ENCODE results near the genes NABP1 and TMEFF2.

DNA sequence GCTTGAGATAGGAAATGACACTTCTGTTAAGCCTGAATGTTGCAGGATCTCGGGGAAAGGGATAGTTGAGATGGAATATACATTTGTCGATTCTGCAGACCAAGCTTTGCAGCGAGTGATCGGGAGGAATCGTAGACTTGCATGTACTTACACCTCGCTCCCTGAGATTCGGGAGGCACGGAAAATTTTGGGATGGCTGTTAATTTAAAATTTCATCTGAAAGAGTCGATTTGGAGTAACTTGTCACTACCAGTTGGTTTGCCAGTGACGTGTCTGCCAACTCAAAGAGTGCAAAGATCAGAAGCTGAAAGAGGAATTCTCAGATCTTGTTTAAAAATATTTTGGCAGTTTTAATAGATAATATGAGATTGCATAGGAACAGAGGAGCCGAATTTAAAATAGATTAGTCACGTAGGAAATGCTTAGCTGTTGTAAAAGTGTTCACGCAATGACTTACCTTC is 1.2 kb downstream of the NAB1 start:
- PRO-cap, result no peak

GRCh38 chr2:190935586-190936152 is 55.0 kb downstream of the GLS start:
- PRO-cap, result no peak

DNA sequence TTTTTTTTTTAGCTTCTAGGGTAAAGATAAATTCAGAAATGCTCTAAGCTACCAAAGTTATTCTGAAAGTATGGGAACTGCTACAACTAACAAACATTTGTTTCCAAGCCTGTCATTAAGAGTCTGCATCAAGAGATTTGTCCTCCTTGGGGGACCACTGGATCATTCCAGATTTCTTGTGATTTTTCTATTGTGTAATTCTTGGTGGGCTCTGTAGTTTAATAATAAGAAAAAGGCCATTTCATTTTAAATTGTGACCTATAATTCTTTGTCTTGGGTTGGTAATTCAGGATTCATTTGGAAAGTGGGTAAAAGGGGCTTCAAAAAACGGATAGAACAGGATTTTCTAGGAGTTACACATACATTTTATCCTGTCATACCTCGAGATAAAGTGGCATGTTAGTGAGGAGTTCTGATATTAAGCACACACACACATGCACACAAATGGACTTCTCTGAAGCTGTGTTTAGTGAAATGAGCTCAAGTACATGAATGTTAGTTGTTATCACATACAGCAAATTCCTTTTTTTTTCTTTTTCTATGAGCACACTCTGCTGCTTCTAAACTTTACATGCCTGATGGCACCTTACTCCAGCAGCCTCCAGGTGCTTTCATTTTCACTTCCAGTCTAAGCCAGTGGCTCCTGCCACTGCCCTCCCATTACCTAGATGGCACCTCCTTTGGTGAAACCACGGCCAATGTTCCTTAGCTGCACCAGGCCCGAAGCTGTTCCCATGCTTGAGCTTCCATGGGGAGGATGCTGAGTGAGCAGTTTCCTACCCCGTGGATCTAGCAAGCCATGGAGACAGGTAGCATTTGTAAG is 49.9 kb downstream of the STAT1 start:
- PRO-cap, result no peak

DNA sequence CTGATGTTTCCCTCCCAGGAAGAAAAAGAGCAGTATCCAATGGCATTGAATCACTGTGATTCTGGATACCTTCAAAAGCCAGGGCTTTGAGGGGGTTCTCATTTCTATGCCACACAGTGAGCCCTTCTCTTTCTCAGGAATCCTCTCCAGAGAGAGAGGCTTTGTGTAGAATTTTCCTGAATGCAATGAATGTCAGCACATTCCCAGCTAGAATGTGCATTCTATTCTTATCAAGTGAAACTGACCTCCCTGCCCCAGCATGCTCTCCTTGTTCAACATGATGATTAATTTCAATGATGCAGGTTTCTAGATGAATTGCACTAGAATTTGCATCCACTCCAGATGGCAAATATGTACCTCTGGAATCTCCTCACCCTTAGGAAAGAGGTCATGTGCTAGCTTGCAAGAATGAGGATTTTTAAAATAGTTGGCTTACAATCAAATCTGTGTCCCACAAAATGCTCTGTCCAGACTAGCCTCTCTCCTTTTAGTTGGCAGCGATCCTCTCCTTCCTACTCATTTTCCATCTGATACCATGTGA is 20.8 kb upstream of the STAT4 start:
- PRO-cap, result no peak

- PRO-cap, result no peak
These were observed 19.5 kb downstream of the MYO1B start for GRCh38 chr2:191264745-191265145.

GRCh38 chr2:191265146-191265714 is 20.0 kb downstream of the MYO1B start:
- PRO-cap, result no peak

GRCh38 chr2:191265715-191266499 is 20.7 kb downstream of the MYO1B start:
- PRO-cap, result no peak

GRCh38 chr2:191303182-191303682 is 58.0 kb downstream of the MYO1B start:
- PRO-cap, result no peak

DNA sequence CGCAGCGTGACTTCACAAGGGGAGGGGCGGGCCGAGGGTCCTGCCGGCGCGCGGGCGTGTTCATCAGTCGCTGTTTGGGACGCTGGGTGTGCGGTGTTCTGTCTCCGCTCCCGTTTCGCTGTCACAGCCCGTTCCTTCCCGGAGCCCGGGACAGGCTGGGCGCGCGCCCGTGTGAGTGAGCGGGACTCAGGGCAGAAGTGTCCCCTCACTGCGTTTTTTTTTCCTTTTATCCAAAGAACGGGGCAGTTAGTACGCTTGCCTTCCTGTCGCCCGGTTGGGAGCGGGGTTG is at the start of gene NABP1:
Gene NABP1 (plus strand): TSS at position 66 of the 289 bp plus-strand sequence.
- PRO-cap, result bidirectional peak, plus-strand start at position 65 of the sequence, minus-strand start outside the sequence

DNA sequence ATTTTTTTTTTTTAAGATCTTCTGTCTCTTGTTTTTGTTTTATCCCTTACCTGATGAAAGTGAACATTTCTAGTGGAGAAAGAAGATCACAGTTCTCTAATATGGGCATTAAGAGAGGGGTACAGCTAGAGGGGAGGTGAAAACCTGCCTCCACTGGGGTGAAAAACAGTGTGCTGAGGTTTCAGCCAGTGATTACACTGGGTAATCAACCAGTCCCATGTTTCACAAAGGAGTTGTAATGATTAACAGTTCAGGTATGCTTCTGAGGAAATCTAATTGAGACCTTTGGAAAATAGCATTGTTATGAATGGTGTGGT is 11.3 kb downstream of the NABP1 start:
- PRO-cap, result no peak

- PRO-cap, result no peak
These were observed 10.9 kb downstream of the CAVIN2 start for GRCh38 chr2:191835866-191836549.

DNA sequence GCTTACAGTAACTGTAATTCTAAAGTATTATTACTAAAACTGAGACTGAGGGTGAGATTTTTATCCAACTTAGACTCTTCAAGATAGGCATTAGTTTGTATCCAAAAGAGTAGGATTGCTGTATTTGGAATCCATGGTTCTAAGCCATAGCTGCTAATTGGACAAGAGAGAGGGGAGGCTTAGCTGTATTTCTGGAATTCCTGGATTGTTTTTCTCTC is 39.4 kb downstream of the TMEFF2 start:
- PRO-cap, result no peak

- PRO-cap, result no peak
These were observed 29.2 kb downstream of the TMEFF2 start for GRCh38 chr2:192165534-192166010.

DNA sequence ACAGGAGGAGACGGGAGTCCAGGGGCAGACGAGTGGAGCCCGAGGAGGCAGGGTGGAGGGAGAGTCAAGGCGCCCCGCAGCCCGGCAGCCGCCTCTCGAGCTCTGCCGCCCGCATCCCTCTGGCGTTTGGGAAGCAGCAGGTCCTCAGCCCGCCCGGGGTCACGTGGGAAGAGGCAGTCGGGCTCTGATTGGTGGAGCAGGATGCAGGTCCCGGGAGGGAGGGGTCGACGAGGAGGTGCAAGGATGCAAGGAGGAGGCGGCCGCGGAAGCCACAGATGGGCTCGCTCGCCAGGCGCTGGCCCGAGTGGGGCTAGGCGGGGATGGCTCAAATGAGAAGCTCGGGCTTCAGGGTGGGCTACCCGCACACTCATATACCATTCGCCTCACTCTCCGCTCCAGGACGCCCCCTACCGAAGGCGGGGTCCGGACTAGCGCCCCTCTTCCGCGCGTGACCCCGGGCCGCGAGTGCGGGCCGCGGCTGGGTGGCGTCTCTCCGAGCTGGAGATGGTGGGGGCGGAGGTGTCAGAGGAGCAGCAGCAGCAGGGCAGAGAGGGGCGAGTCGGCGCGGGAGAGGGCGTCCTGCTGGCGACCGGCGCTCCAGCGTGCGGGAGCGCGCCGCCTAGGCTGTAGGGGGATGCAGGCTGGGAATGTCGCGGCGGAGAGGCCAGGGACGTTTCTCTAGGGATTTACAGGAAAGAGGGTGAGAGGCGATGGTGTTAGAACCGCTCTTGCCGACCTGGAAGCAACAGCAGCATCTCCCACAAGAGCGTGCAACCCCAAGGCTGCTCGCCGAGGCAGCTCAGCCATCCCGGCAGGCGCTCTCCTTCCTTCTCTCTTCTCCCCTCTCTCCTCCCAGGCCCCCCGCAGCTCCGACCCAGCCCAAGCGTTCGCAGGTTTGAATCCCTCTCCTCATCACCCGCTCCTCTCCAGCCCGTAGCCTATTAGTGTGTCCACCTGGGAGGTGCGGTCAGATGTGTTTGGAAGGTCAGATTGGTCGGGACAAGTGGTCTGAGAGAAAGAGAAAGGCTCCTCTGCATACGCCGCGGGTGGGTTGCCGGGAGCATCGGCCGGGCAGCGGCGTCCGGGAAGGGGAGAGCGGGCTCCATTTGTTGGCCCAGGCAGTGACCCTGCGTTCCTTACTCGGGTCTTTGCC is at the start of gene TMEFF2:
Gene TMEFF2 (minus strand): TSS at position 121 of the 1,153 bp plus-strand sequence.
- PRO-cap, result unidirectional peak, minus-strand start at position 122 of the sequence

GRCh38 chr2:192195966-192196242 is 1.2 kb upstream of the TMEFF2 start:
- PRO-cap, result no peak

DNA sequence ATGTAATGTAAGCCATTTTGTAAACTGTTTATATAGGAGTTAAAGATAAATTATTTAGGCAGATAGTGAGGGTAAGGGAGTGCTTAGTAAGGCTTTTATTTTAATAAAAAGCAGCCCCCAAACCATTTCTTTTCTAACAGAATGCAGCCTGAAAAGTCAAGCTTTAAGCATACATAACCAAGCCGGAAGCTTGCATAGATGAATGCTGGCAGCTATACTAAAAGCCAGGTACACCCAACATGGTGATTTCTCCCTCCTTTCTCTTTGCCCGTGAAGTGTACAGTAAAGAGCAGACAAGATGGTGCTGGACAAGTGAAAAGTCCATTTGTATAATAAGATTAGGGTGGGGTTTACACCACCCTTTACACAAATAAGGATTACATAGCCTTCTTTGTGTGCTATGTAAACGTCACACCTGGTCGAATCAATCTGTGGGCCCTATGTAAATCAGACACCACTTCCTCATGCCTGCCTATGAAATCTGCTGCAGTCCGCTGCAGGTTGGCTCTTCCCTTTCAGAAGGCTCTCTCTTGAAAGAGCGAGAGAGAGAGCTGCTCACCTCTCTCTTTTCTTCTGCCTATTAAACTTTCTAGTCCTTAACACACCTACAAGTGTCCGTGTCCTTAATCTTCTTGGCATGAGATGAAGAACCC is 1054.4 kb upstream of the SLC39A10 start:
- PRO-cap, result no peak

DNA sequence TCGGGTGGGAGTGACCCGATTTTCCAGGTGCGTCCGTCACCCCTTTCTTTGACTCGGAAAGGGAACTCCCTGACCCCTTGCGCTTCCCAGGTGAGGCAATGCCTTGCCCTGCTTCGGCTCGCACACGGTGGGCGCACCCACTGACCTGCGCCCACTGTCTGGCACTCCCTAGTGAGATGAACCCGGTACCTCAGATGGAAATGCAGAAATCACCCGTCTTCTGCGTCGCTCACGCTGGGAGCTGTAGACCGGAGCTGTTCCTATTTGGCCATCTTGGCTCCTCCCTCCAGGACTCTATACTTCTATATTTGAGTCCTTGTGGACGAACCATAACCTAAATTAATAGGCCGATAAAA is 583.8 kb upstream of the SLC39A10 start:
- PRO-cap, result no peak

DNA sequence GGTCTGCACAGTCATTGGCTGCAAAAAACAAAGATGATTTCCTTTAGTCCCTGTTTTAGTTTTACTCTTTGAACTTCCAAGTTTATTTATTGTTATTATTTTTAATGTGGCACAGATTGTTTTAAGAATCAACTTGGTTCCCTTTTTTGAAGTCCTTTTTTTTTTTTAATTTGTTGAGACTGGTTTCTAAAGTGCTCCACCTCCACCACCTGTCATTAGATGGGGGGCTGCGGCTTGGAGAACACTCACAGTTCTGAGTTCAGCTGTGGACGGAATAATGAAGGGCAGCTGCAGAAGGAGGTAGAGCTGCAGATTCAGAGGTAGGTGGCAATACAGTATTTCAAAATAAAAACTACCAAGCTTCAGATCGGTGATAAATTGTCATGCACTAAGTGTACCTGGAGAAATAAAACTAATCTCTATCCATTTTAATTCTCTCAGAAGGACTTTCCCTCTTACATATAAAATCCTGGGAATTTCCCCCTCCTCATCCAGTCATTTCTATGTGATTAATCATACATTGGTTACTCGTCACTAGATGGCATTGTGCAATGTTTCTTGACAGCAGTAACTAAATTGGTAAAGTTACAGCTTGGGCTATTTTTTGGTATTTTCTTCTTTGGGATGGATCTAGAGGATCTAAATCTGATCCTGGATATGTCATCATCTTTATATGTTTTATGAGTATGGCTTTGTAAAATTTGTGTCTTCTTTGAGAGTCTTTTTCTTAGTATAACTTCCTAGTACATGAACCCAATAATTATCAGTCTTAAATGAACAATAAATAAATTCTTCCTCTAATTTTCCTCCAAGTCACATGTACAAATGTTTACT is 81.0 kb upstream of the SLC39A10 start:
- PRO-cap, result no peak

- PRO-cap, result no peak
These were observed 44.8 kb upstream of the DNAH7 start for GRCh38 chr2:196113347-196113883.

- PRO-cap, result no peak
These were observed 30.7 kb downstream of the STK17B start for GRCh38 chr2:196140669-196141067.